ENCODE results near the gene TSBP1.

DNA sequence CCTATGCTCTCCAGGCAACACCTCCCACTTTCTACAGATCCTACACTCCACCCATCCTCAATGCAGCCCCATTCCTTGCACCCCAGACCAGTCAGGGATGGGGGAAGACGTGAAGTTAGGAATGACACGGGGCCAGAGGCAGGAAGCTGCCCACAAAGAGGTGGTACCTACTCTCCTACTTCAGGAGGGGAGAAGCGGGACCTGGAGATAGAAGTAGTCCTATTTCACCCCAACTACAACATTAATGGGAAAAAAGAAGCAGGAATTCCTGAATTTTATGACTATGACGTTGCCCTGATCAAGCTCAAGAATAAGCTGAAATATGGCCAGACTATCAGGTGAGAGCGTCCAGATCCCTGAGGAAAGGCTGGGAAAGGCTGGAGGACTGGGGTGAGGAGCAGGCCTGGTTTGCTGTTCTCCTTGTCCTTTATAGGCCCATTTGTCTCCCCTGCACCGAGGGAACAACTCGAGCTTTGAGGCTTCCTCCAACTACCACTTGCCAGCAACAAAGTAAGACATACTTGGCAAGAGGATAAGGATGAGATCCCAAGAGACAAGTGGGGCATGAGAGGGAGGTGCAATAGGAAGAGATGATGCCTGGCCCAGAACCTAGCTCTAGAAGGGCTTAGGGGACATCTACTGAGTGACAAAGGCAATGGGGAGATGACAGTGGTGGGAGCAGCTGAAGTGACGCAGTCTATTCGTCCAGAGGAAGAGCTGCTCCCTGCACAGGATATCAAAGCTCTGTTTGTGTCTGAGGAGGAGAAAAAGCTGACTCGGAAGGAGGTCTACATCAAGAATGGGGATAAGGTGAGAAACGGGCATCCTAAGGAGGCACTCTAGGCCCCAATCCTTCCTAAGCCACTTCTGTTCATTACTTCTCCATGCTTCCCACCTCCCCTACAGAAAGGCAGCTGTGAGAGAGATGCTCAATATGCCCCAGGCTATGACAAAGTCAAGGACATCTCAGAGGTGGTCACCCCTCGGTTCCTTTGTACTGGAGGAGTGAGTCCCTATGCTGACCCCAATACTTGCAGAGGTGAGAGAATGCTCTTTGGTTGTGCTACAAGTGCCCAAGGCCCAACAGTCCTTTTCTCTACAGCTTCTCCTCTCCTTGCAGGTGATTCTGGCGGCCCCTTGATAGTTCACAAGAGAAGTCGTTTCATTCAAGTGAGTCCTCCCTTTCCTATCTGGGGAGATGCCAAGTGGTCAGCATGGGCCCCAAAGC is 5.0 kb downstream of the CFB start:
- RRBS: no CpG with 5 or more reads among the region's 14 CpGs

DNA sequence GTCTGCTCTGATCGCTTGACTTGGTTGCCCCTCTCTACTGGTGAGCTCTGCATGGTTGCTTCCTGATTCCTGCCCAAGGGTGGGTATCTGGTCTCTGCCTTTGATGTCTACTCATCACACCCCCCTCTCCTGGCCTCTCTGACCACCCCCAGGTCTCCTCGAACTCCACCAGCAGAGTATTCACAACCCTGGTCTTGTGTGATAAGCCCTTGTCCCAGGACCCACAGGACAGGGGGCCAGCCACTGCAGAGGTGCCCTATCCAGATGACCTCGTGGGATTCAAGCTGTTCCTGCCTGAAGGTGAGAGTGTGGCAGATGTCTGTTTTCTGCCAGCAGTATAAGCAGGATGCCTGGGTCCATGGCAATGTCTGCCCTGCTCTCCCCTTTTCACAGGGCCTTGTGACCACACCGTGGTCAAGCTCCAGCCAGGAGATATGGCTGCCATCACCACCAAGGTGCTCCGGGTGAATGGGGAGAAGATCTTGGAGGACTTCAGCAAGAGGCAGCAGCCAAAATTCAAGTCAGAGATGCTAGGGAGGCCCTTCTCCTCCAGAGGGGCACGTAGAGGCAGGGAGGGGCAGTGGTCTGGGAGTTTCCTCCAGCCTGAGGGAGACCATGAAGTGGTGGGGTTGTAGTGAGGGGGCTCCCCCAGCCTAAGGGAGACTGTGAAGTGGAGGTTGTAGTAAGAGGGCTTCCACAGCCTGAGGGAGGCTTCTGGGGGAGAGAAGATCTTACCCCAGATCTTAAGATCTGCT is 4.2 kb downstream of the DXO start:
- RRBS: no CpG with 5 or more reads among the region's 6 CpGs

DNA sequence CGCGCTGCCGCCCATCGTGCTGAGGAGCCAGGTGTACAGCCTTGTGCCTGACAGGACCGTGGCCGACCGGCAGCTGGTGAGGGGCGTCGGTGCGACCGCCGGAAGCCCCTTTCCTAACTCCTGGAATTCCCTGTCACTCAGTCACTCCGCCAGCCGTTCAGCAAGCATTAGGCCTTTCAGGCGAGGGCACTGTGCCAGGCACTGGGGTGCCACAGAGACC is 429 bp downstream of the STK19 start:
- RRBS: no CpG with 5 or more reads among the region's 15 CpGs

DNA sequence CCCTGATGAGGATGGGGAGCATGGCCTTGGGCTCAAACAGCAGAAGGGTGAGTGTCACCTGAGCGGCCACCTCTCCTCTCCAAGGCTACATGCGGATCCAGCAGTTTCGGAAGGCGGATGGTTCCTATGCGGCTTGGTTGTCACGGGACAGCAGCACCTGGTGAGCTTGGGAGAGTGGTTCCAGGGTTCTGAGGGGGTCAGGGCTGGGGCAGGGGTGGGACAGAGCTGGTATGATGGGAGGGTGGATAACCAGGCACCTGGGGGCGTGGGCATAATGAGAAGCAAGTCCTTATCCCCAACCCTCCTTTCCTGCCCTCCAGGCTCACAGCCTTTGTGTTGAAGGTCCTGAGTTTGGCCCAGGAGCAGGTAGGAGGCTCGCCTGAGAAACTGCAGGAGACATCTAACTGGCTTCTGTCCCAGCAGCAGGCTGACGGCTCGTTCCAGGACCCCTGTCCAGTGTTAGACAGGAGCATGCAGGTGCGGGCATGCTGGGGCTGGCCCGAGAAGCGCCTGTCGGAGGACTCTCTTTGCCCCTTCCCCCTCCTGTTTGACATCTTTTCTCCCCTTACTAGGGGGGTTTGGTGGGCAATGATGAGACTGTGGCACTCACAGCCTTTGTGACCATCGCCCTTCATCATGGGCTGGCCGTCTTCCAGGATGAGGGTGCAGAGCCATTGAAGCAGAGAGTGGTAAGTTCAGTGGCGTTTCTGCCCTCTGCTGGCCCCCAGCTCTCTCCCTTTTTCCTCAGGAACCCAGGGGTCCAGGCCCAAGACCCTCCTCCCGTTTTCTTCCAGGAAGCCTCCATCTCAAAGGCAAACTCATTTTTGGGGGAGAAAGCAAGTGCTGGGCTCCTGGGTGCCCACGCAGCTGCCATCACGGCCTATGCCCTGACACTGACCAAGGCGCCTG is 14.0 kb downstream of the C4A start:
- RRBS: no CpG with 5 or more reads among the region's 21 CpGs

GRCh38 chr6:32070494-32071452 is 32.6 kb downstream of the CYP21A2 start:
- RRBS: 40% methylated on average over 2 of the region's 21 CpGs

- RRBS: 66% methylated on average over 22 of the region's 87 CpGs
Measured at GRCh38 chr6:32087034-32088263, 21.7 kb downstream of the TNXB start.

- RRBS: no CpG with 5 or more reads among the region's 6 CpGs
Measured at GRCh38 chr6:32093143-32093709, 15.9 kb downstream of the TNXB start.

DNA sequence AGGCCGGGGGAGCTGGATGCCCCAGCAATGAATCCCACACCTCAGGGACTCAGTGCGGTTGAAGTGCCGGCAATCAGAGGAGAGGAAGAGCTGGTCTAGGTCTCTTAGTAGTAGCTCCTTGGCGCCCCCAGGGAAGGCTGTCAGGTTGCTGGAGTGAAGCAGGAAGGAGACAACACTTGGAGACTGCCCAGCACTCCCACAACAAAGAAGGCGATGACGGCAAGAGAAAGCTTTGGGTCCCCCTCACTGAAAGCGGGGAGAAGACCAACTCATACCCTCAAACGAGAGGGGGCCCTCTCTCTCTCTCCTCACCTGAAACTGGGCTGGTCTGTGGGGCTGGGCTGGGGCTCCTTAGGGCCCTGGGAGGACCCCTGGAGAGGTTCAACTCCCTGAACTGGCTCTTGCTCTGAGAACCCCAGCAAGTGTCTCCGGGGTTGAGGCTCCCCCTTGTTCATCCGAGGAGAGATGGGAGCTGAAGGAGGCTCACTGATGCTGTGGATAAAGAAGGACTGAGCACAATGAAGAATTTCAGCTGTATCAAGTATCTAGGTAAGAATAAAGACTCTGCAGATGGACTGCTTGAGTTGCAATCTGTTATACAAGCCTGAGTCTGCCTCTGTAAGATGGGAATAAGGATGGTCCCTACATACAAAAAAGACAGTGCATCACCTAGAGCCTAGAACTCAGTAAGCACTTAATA is 8.6 kb upstream of the TNXB start:
- RRBS: 71% methylated on average over 3 of the region's 10 CpGs

DNA sequence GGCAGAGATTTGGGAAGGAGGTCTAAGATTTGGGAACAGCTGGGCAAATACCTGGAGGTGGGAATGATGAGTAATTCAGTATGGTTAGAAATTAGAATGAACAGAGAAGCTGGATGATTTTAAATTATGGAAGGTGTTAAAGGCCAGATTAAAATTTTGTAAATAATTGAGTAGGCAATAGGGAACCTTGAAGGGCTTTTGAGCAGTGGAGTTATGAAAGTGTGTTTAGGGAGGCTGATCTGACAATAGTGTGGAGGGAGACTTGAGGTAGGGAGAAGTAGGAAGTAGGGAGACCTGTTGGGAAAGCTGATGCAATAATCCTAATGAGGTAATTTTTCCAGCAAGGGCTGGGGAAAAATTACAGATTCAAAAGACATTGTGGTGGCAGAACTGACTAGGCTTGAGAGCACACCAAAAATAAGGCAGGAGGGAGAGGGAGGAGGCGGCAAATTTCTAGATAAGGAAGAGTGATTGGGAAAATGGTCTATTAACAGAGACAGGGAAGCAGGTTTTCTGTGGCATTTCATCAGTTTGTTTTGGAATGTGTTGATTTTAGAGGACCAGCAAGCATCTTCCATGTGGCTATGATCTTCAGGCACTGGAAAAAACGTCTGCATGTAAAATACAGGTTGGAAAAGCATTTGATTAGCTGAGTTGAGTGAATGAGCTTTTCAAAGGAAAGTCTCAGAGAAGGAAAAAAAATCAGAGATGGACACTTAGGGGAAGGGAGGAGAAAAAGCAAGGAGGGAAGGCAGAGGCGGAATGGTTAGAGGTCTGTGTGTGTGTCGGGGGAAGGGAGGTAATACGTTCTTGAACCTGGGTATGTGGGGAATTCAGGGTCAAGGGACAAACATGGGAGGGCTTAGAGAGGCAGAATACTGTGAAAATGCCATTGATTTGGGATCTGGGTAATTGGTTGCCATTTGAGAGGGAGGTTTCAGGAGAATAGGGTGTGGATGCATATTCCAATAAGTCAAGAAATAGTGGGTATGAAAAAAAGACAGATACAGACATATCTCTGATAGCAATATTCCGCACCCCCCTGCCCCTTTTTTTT is 5.3 kb downstream of the PRRT1 start:
- RRBS: no CpG with 5 or more reads among the region's 6 CpGs

DNA sequence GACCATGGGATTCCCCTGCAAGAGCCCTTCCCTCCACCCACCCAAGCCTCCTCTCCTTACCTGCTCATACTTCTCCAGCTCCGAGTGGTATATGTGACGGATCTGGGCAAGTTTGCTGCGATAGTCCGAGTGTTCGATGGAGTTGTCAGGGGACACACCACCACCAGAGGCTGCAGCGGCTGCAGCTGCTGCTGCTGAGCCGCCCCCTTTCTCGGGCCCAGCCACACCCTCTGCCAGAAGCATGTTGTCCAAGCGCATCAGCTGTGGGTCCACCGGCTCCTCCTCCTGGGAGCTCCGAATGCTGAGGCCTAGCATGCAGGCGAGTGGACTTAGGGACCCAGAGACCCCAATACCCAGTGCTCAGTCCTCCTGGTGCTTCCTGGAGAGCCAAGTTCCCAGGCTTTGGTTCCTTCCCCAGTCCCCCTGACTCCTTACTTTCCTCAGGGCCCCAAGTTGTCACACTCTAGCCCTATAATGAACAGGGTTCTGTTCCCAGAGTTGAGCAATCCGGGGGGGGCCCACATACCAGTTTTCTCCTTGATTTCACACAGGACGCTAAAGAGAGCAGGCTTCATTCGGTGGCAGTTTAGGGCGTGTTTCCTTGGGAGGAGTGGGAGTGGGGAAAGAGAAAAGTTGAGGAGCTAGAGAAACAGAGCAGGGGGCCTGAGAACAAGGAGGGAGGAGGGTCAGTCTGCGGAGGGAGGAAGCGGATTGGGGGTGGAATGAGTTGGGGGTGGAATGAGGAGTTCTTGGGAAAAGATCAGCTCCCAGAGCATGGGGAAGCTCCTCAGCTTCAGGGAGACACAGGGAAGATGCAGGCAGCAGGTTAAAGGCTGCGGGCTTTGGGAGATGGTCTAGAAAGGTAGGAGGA is 1.6 kb downstream of the PBX2 start:
- RRBS: no CpG with 5 or more reads among the region's 19 CpGs

GRCh38 chr6:32244189-32244849 is 20.5 kb upstream of the NOTCH4 start:
- RRBS: no CpG with 5 or more reads among the region's 9 CpGs

- RRBS: no CpG with 5 or more reads among the region's 1 CpG
Measured at GRCh38 chr6:32371743-32372142, at the start of gene TSBP1. Gene TSBP1 (minus strand): TSS chr6:32371903.

GRCh38 chr6:32441879-32442460 is 2.3 kb downstream of the HLA-DRA start:
- RRBS: no CpG with 5 or more reads among the region's 3 CpGs

DNA sequence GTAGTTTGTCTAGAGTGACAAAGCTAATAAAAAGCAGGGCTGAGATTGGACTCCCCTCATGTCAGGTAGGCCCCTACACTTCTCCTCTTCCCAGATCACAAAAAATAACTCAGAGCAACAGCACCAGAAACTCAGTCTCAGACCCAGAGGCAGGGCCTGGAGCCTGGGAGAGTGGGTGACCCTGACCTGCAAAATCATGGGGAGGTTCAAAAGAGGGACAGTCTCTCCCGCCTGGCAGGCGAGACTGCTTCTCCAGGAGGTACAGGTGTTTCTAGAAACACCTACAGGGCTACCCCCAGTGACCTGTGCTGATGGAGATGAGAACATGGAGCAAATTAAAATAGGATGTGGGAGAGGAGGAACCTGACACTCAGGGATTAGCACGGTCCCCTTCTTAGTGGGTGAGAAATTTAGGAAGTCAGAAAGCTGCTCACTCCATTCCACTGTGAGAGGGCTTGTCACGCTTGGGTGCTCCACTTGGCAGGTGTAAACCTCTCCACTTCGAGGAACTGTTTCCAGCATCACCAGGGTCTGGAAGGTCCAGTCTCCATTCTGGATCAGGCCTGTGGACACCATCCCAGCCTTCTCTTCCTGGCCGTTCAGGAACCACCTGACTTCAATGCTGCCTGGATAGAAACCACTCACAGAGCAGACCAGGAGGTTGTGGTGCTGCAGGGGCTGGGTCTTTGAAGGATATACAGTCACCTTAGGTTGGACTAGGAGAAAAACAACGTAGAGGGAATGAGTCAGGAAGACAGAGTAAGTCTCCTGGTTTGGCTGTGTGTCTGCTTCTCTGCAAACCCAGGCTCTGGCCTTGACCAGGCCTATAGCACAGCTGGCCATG is 8.3 kb downstream of the HLA-DRB1 start:
- RRBS: no CpG with 5 or more reads among the region's 7 CpGs

- RRBS: no CpG with 5 or more reads among the region's 2 CpGs
Measured at GRCh38 chr6:32640371-32640760, 3.2 kb downstream of the HLA-DQA1 start.

DNA sequence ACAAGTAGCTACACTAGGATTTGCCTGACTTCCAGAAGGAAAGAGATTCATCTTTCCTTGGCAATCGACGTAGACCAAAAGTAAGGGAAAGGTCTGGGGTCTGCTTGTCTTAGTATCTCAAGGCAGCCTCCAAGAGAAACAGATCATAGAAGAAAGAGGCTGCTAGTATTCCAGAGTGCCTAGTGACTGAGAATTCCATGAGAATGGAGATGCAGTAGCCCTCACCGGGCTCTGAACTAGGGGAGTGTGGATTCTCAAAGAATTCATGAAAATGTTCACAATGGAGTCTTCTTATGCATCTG is 23.4 kb upstream of the HLA-DQA2 start:
- RRBS: no CpG with 5 or more reads among the region's 3 CpGs

- RRBS: no CpG with 5 or more reads among the region's 5 CpGs
Measured at GRCh38 chr6:32819492-32819944, 2.7 kb upstream of the HLA-DOB start.

GRCh38 chr6:32968719-32969656 is 594 bp downstream of the BRD2 start:
- RRBS: no CpG with 5 or more reads among the region's 50 CpGs

DNA sequence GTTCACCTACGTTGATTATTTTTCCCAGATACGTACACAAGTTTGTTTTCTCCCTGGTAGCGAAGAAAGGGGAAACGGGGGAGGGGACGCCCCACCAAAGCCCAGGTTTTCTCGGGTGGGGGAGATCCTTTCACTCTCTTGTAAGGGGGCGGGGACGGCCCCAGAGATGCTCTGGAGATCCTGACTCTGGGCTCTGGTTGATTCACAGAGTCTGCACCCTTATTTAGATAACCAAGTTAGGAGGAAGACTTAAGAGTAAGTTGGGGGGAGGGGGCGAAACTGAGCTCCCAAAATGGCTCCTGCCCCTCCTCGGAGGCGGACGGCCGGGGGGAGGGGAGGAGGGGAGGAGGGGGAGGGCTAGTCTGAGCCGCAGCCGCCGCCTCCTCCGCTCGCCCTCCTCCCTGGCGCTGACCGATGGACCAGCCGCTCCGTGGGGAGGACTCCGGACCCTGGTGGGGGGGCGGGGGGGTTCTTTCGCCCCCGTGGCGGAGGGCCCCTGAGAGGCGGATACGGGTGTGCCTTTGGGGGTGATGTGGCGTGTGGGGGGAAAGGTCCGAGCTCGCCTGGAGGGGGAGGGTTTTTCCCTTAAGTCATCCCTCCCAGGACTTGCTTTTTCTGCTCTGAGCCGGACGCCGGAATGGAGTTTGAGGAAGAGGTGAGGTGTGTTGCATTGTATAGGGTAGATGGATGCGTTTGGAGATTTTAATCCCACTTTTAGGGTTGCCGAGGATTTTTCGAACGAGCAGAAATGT is 2.3 kb downstream of the BRD2 start:
- RRBS: no CpG with 5 or more reads among the region's 39 CpGs

DNA sequence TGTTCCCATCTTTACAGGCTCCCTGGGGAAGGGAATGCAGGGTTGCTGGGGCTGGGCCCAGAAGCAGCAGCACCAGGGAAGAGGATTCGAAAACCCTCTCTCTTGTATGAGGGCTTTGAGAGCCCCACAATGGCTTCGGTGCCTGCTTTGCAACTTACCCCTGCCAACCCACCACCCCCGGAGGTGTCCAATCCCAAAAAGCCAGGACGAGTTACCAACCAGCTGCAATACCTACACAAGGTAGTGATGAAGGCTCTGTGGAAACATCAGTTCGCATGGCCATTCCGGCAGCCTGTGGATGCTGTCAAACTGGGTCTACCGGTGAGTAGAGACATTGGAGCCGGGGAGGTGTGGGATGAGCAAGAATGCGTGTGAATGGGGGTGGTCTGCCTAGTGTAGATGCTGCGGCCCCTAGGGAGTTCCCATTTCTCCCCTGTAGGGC is 6.1 kb downstream of the BRD2 start:
- RRBS: 0% methylated on average over 4 of the region's 10 CpGs

Data from AG10803 (cell line).